Epithelial cell of alveolus of lung (primary cell): ENCODE results near the gene CAAP1.

DNA sequence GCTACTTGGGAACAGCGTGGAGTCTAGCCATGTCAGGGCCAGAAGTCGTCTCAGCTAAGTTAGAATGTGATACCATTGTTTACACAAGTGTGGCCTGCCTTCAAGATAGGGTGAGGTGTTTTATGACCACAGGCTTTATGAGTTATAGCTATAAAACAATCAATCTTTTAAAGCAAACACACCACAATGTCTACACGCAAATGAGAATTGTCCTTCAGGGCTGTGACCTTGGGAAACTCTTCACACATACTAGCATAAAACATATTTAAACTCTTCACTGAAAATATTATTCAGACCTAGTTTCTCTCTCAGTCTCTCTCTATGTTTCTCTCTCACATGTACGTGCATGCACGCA is 115.6 kb upstream of the CDKN2B start:
- RAMPAGE, long total RNA = no peak
- RRBS = no CpG with 5 or more reads among the region's 5 CpGs

DNA sequence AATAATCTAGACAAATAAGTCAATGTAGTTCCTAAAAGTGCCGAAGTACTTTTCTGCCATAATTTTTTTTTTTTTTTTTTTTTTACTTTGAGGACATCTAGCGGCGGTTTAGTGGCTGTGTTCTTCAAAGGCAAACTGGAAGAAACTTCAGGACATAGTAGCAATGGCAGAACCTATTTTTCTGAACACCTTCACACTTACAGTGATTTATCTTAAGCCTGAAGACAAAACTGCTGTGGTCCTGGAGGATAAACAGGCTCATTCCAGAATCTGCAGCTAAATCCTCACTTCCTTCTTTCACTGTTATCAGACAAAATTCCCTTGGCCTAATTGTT is 207.6 kb upstream of the DMRTA1 start:
- RAMPAGE, long total RNA = no peak
- RRBS = no CpG with 5 or more reads among the region's 3 CpGs

DNA sequence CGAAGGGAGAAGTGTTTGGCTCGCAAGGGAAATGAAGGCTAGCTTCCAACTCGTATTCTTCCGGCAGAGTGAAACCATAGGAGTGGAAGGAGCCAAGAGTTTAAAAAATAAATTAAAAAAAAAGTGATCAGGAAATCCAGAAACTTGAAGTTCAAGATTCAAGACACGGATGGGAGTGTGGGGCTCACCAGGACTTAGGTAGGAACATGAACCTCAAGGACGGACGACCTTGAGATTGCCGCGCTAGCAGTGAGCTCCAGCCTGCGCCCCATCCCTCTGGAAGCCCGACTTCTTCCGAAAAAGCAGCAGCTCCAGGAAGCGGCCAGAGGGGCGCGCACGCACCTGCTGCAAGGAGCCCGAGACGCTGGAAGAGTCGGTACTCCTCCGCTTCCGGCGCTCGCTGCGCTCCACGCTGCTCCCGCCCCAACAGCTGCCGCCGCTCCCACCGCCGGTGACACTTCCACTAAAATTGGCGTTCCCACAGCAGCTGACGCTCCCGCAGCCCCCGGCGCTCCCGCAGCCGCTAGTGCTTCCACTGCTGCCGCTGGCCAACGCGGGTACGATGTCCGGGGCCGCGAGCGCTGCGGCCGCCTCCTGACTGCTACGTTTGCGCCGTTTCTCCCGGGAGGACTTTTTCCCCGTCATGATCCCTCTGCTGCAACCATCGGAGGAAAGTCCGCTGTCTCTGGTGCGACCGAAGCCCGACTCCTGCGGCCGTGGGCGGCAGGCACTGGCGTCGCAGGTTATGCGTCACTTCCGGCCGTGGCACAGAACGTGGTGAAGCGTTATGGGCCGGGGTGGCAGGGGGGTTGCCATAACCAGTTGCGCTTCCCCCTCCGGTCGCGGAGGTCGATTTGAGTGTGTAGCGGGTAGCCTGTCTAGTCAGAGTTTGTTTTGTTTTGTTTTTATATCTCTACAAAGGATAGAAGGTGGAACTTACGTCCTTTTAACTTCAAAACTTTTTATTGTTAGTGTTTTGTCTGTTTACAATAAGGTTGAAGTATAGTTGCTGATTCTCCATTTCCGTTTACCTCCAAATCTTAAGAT is at the start of gene CAAP1:
CAAP1 (minus strand) TSS at position 732 of the 1,047 bp plus-strand sequence.
- RAMPAGE, long total RNA = start-site peak on the minus strand centred at position 710 of the sequence, 58 bp wide, 203 and 115 reads in 2 replicates
- RRBS = 1% methylated on average over 33 of the region's 76 CpGs

GRCh38 chr9:27183879-27184408 is 74.9 kb downstream of the TEK start:
- RAMPAGE, long total RNA = no peak
- RRBS = no CpG with 5 or more reads among the region's 7 CpGs

- RAMPAGE, long total RNA = no peak
- RRBS = no CpG with 5 or more reads among the region's 11 CpGs
Observed at GRCh38 chr9:27337954-27338794, 41.2 kb upstream of the EQTN start.

DNA sequence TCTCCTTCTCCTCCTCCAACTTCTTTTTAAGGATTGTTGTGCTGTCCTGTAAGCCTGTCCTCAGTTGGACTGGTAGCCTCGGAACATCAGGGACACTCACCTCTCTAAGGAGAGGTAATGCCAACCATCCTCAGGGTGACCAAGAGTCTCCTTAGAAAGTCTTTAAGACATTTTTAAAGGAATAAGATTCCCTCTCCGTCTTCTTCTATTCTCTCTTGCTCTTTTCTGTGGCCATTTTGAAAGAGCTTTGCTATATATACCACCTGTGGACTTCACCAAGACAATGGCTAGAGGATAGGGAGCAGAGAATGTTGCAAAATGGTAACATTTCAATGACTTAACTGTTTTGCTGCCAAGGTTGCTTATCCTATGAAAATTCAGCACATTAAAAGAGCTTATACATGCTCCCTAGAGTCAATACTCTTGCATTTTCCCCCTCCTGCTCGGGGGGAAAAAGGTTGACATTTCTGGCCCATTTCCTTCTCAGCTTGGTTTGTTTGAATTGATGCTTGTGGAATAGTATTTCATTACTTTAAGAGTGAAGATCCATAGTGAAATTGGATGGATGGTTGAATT is 1.0 kb downstream of the IFNK start:
- RAMPAGE, long total RNA = no peak
- RRBS = no CpG with 5 or more reads among the region's 3 CpGs

GRCh38 chr9:27600172-27600887 is 27.0 kb upstream of the C9orf72 start:
- RAMPAGE, long total RNA = no peak
- RRBS = no CpG with 5 or more reads among the region's 3 CpGs

DNA sequence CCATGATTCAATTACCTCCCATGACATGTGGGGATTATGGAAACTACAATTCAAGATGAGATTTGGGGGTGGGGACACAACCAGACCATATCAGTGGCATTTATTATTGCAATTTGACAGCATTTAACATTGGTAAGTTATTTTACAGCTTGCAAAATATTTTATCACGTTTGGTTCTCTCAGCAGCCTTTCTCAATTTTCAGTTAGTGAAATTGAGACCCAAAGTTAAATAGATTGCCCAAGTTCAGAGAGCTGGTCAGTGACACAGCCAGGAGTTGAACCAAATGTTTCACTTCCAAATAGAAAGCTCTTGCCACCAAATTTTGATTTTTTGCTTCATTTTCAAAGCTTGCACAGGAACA is 271.4 kb upstream of the C9orf72 start:
- RAMPAGE, long total RNA = no peak
- RRBS = no CpG with 5 or more reads among the region's 1 CpG

DNA sequence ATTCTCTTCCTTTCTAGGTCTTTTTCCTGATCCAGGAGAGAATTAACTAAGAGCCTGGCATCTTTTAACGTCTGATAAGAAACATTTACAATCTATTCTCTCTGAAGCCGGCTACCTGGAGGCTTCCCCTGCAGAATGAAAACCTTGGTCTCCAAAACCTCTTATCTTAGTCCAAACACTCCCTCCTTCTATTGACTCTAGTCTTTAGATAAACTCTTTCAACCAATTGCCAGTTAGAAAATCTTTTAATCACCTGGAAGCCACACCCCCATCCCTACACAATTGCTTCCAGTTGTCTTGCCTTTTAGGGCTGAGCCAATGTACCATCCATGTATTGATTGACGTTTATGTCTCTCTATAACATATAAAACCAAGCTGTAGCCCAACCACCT is 297.1 kb downstream of the LINGO2 start:
- RAMPAGE, long total RNA = no peak
- RRBS = no CpG with 5 or more reads among the region's 3 CpGs

GRCh38 chr9:29211376-29211996 is 1.9 kb downstream of the LINGO2 start:
- RAMPAGE, long total RNA = no peak
- RRBS = no CpG with 5 or more reads among the region's 11 CpGs

- RAMPAGE, long total RNA = no peak
- RRBS = no CpG with 5 or more reads among the region's 35 CpGs
Observed at GRCh38 chr9:29450294-29451135, 237.1 kb upstream of the LINGO2 start.

- RAMPAGE, long total RNA = no peak
- RRBS = no CpG with 5 or more reads among the region's 11 CpGs
Observed at GRCh38 chr9:31848403-31848884, 536.0 kb upstream of the ACO1 start.

DNA sequence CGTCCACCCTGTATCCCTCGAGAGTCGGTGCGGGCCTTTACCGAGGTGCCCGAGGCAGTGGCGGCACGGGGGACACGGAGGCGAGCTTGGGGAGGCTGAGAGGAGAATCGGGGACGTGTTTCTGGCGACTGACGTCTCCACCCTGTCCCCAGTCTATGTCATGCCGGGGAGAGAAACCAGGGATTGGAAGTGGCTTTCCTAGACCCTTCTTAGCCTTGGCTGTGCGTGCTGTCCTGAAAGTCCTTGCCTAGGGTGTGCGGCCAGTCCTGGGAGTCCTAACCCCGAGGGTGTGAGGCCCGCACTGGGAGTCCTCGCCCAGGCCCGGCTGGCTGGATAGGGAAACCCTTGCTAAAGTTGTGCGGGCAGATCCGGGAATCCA is 326 bp downstream of the ACO1 start:
- RAMPAGE, long total RNA = no peak
- RRBS = 4% methylated on average over 2 of the region's 23 CpGs

- RAMPAGE, long total RNA = no peak
- RRBS = no CpG with 5 or more reads among the region's 5 CpGs
Observed at GRCh38 chr9:32389361-32389751, 4.9 kb downstream of the ACO1 start.

DNA sequence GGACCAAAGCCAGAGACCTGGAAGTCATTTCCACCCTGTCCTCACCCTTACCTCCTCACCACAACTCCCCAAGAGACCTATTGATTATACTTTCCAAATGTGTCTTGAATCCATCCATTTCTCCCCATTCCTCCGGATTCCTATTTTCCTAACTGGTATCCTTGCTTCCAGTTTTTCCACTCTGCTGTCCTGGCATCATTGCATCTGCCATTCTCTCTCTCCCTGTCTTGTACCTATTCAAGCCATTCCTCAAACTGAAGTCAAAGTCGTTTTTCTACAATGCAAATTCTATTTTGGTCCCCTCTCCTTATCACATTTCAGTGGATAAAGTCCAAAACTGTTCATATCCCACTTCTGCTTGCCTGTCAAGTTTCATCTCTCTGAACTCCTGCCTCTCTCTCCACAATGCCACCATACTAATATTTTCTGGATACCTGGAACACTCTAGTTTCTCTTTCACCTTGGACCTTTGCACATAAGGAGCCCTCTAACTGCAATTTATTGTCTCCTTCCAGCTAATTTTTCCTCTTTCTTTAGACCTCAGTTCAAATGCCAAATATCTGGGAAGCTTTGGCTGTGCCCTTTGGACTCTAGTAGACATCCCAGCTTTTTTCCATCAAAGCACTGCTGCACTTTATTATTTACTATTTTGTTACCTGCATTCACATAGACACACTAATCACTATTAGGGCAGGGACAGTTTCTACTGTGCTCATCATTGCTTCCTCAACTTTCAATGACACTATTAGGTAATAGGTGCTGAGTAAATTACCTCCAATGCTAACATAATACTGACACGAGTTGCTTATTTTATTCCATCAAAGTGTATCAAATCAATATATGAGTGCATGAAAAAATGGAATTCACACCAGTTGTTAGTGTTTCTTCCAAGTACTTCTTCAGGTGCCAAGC is 2.2 kb downstream of the RIGI start:
- RAMPAGE, long total RNA = no peak
- RRBS = no CpG with 5 or more reads among the region's 3 CpGs

DNA sequence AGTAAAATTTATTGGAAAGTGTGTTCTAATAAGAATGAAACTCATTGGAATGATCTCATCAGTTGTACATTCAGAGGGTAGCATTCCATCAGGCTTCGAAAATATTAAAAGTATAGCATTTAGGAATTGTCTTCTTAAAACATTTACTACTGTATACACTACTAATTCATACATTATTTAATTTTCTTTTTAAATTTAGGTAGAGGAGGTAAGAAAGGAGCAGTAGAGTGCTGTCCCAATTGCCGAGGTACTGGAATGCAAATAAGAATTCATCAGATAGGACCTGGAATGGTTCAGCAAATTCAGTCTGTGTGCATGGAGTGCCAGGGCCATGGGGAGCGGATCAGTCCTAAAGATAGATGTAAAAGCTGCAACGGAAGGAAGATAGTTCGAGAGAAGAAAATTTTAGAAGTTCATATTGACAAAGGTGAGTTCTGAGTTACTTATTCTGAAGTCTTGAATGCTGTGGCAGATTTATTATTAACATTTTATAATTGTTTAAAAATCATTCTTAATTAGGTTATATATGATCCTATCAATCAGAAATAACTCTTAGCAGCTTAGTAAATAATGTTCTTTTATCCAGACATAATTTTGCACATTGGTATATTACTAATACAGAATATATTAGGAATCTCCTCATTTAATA is 5.3 kb downstream of the DNAJA1 start:
- RAMPAGE, long total RNA = no peak
- RRBS = no CpG with 5 or more reads among the region's 5 CpGs

- RAMPAGE, long total RNA = no peak
- RRBS = no CpG with 5 or more reads among the region's 11 CpGs
Observed at GRCh38 chr9:33043322-33044040, 18.4 kb downstream of the DNAJA1 start.

GRCh38 chr9:33106966-33107386 is 30.5 kb upstream of the SMU1 start:
- RAMPAGE, long total RNA = no peak
- RRBS = no CpG with 5 or more reads among the region's 4 CpGs

- RAMPAGE, long total RNA = no peak
- RRBS = no CpG with 5 or more reads among the region's 15 CpGs
Observed at GRCh38 chr9:33113043-33113630, 36.7 kb upstream of the SMU1 start.

DNA sequence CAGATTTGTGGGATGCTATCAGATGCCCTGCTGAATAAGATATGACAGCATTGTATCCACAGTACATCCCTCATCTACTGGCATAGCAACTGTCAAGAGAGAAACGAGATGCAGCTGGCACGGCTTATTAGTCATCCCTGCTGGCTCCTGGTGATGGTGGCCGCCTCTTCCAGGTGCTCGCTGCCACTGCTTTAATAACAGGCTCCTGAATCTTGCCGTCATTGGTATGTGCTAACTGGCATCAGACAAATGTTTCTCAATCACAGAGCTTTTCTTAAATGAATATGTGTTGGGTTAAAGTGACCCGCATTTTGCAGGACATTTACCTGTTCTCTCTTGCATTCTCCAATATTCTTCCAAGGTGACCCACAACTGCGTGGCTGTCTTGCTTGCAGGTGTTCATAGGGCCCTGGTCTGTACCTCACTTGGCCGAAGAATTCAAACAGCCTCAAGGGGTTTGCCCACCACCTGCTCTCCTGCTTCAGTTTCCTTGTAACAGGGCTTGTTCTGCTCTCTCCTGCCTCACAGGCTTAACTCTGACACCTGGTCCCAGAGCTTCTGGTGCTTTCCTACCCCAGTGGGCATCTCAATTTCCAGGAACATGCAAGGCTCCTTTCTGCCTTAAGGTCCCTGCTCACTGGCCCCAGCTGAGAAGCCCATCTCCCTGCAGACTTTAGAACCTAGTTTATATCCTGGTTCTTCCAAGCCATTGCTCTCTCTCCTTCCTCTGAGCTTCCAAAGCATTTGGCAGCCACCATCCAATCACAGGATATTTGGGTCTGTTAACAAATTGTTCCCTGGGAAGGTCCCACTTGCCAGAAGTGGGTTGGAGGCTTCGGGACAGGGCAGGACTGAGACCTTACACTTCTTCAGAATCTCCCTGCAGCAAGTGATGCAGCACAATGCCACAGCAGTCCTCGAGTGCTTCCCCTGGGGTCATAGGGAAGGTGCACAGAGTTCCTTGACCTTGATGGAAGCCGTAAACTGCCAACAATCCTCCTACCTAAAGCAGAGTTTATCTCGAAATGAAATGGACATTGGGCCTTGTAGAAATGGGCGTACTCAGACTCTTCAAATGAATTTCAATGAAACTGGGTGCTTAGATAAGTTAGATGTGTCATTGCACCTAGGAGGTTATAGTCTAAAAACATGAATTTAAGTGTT is 33.5 kb downstream of the B4GALT1 start:
- RAMPAGE, long total RNA = no peak
- RRBS = no CpG with 5 or more reads among the region's 13 CpGs